GM19240 (cell line): ENCODE measurements around a stretch of chr6.

DNA sequence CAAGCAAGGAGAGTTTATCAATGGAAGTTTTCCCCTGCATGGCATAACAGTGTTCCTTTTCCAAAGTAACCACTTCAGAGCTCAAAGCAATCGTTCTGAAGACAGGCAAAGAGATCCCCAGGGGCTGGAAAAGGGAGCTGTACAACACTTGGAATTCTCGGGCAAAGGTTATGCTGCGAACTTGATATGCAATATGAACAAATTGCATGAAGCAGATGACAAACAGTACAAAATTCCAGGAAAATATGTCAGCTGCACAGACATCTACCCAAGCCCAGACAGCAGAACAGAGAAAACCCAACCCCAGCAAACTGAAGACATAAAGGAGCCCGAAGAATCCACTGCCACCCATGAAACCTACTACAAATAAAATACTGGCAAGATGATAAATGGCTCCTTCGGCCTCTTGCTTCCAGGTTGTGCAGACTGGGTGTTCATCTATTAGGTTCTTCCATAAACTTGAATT lies 18.3 kb downstream of the POPDC3 start:
- RRBS = no CpG with 5 or more reads among the region's 5 CpGs

GRCh38 chr6:105453398-105453737 lies 50.5 kb upstream of the PREP start:
- RRBS = no CpG with 5 or more reads among the region's 7 CpGs

DNA sequence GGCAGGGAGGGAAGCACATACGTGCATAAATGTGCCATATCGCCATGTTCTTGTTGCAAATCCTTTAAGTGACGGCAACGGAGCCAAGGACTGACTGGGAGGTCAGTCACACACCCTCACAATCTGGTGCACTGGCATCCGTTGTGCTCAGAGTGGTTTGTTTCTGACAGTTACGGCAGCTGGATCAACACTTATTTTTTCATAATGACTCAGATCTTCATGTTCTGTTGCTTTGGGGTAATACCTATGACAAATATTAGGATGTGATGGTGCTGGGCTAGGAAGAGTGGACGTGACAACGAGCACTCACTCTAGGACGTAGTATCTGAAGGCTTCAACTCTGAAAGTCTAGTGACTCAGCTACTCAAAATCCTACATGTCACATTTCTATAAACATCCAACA lies 56.2 kb upstream of the PREP start:
- RRBS = no CpG with 5 or more reads among the region's 9 CpGs

DNA sequence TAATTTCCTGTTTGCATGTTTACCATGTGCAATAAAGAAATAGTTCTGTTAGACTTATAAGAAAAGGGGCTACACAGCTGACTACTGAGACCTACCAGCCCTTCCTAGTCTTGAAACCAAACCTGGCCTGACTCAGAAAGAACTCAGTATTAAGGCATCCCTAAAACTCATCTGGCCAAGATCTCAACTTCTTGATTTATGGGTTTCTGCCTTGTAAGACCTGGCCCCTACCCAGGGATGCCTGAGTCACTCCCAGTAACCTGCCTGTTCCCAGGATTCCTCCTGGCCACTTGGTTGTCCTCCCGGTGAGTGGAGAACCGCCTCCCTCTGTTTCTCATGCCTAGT lies 189.4 kb upstream of the PREP start:
- RRBS = no CpG with 5 or more reads among the region's 2 CpGs

GRCh38 chr6:105601361-105602014 lies 198.6 kb upstream of the PREP start:
- RRBS = no CpG with 5 or more reads among the region's 6 CpGs

- RRBS = no CpG with 5 or more reads among the region's 4 CpGs
These were observed 299.6 kb upstream of the PRDM1 start for GRCh38 chr6:105786579-105786942.

DNA sequence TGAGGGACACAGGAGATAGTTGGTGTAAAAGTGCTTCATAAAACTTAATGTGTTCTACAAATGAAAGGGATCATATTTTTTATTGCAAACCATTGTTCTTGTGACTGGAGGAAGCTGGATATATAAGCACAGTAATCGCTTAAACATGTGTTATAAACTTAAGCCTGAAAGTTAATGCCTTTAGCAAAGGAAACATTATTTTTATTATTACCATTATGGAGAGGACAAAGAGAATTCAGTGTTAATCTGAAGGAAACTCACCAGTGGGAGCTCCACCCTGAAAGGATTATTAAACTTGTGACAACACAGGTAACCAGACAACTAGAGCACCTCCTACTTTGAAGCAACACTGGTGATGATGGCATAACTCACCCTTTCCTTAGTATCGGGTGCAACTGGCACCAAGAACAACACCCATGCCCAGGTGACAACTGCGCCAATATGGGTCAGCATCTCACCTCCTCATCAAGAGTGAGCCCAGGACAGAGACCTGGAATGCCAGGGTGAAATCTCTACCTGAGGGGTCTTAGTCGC lies 288.7 kb upstream of the PRDM1 start:
- RRBS = no CpG with 5 or more reads among the region's 4 CpGs

DNA sequence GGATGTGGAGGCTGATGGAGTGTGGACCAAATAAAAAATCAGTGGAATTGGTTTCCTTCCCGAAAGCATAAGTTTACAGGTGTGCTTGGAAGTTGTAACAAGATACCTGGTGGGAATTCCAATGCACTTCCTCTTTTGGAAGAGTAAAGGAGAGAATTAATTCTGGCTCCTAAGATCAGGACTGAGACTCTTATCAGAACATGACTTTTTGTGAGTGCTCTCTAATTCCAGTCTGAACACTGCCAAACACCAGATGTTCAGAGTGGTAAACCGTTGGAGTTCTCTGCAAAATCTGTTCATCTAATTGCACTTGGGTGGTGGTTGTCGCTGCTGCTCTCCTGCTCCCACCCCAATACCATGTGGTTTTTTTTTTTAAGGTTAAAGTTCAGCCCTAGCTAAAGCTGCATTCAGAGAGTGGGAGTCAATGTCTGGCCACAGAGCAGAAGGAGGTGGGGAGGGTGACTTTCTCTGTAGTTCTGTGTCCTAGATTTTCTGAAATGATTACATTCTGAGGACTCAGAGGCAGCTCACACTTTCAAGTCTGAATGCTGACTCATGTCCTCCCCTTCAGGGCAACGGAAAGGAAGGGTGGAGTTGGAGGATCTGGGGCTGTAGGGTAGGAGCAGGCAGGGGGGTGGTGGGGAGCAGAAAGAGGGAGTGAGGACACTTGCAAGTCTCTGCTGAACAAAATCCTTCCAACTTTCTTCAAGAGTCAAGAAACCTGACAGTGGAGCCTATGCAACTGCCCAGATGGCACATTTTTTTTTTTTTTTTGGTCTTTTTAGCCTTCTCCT lies 275.8 kb upstream of the PRDM1 start:
- RRBS = no CpG with 5 or more reads among the region's 4 CpGs

DNA sequence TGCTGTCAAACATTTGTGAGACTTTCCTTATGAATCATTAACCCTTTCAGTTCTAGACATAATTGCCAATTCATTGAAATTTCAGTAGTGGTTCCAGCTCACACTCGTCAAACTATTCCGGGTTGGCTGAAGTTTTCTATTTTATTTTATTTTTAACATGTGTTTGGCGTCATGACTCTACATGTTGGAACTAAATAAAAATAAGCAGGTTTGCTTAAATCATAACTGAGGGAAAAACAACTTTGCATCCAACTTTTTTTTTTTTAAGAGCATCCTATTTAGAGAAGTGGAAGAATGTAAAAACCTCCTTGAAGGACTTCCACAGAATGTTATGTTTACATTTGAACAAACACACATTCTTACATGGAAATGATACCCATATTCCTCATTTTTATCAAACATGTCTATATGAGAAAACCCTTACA lies 609 bp downstream of the PRDM1 start:
- RRBS = no CpG with 5 or more reads among the region's 3 CpGs

- RRBS = no CpG with 5 or more reads among the region's 5 CpGs
These were observed 15.9 kb downstream of the PRDM1 start for GRCh38 chr6:106102043-106102470.

DNA sequence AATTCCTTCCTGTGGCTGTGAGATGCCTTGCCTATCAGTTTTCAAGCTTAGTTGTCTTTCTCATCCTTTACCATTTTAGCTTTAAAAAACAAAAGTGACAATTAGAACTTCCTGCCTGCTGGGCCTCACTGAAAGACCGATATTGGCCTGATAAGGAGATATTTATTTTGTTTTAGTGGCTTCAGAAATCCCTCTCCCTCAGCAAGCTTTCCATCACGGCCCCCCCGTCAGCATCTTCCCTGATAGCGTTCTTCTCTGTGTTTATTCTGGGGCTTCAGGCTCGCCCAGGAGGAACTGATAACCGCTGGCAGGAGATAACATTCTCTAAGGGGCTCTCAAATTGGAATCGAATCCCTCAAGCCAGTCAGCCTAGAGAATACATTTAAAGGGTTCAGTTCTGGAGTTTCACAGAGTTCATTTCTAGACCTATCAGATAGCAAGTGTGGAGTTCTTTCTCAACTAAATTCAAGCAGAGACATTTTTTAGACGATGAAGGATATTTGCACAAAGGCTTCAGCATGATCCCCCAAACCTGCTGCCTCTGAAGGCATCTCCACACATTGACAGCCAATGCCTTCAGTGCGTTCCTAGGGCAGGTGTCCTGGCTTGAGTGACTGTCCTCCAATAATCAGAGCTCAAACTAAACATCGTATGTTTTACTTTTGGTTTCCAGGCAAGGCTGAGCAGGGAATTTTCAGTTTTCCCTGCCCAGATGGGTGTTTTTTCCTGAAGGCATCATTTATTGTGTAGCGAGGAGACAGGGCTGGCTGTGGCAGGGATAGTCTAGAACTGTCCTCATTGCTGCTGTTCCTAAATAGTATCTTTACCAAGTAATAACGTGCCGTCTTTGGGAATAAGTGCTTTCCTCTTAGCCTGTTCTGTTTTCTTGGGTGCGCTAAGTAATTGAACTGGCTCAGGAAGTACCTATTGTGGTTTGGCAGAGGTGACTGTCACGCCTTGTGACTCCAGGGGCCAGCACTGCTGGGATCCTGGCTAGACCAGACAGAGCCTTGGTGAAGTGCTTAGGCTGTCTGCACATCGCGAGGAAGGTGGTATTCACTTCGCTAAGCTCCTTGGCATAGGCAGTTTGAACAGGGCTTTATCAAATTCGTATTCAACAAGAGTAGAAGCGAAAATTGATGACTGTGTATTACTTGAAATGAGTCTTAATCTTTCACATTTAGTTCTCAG lies 17.2 kb downstream of the PRDM1 start:
- RRBS = no CpG with 5 or more reads among the region's 20 CpGs

GRCh38 chr6:106163455-106163777 lies 77.3 kb downstream of the PRDM1 start:
- RRBS = no CpG with 5 or more reads among the region's 3 CpGs

- RRBS = no CpG with 5 or more reads among the region's 14 CpGs
These were observed 81.8 kb downstream of the PRDM1 start for GRCh38 chr6:106167803-106168502.

DNA sequence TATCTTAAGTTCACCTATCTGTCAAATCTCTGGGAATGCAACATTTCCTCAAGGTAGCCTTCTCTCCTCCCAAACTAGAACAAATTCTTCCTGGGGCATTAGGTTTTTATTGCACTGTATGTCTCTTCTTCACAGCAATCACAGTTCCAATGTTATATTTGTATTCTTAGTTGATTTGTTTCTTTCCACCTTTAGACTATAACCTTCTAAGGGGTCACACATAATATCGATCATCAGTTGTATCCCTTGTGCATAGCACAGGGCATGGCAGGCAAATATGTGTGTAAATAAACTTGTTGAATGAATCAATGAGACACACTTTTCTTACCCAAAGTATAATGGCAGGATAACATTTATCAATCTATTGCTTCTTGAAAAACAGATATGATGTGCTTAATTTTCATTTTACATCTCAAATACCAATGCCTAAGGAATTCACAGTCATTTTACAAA lies 81.0 kb downstream of the ATG5 start:
- RRBS = no CpG with 5 or more reads among the region's 1 CpG

DNA sequence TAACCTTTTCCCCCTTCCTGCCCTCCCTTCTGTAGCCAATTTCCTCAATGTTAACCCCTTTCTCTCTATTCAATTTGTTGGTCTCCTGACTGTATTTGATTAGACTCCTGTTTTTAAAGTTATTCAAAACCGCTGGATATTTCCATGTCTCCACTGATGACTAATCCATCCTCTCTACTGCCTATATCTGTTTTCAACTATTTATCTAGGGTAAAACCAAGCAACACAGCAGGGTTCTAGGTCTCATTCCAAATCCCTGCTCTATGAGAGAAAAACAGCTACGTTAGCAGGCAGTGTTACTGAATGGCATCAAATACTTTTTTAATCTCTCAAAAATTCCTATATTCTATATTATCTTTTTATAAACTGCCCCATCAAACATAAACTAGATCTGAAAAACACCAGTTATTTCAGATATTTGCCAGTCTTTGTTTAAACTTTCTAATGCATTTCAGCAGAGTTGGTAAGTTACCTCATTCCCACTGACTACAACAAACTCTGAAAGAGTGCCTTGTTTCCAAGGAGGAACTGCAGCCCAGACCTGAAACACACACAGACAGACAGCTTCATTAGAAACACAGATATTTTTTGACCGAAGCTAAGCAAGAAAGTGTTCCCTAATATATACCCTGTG lies 8.2 kb downstream of the RTN4IP1 start:
- RRBS = no CpG with 5 or more reads among the region's 3 CpGs

- RRBS = no CpG with 5 or more reads among the region's 15 CpGs
These were observed 950 bp downstream of the QRSL1 start for GRCh38 chr6:106630122-106630933.

DNA sequence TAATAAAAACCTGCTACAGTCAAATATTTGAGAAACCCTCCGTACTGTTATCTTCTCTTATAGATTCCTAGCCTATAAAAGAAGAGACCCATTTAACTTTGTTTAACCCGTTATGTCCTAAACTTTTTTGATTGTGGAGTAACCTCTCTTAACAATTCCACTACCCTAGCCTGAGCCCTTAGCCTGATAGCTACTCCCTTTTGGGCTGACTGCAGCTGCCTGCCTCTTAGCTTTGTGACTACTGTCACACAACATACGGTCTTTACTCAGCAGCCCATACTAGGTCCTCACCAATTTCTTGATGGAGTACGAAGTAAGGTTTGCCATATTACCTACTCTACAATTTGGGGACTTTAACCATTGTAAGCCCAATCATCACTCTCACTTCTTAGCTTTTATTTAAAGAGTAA lies 72.7 kb downstream of the QRSL1 start:
- RRBS = no CpG with 5 or more reads among the region's 4 CpGs

DNA sequence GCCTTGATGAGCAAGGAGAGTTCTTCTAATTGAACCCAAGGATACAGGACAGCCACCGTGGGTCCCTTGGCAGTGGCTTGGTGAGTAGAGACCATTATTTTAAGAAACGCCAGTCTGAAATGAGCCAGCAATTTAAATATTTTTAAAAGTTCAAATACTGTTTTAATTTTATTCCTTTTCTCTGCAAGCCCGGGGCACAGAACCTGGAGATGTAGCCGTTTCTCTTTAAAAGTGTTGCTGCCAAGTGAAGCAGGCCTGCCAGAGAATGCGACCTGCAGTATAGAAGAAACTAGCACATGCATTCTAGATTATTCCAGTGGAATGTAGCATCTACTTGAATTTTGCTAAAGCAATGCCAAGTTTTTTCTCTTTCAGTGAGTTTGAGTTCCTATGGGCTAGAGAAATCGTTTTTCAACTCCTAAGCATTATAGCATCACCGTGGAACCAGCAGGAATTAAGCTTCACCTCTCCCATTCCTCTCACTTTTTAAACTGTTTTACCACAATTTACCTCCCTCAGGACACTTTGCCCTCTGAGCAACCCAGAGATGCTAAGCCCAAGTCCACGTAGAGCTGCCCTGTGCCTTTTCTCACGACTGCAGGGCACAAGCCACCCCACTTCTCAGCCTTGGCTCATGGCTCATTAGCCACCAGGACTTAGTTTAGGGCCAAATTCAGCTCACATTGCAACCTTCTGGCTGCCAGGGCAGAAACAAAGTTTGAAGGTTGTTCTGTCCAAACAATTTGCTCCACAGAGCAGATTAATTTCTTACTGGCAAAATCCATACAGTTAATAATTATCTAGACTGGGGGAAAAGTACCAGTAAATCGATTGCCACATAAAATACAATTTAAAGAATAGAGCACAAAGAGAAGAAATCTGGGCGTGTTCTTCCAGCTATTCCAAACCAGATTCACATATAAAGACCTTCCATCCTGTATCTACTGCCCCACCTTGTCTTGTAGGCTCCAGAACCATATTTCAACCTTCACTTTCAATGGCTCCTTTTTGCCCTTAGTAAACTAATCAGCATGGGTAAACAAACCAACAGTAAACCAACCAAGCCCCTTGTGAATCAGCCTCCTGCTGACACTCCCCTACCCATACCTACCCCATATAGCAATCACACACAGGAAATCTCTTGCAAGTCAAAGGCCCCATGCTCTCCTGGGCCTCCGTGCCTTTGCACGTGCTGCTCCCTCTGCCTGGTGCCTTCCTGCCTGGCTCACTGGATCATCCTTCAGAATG lies 101.7 kb downstream of the QRSL1 start:
- RRBS = no CpG with 5 or more reads among the region's 13 CpGs

DNA sequence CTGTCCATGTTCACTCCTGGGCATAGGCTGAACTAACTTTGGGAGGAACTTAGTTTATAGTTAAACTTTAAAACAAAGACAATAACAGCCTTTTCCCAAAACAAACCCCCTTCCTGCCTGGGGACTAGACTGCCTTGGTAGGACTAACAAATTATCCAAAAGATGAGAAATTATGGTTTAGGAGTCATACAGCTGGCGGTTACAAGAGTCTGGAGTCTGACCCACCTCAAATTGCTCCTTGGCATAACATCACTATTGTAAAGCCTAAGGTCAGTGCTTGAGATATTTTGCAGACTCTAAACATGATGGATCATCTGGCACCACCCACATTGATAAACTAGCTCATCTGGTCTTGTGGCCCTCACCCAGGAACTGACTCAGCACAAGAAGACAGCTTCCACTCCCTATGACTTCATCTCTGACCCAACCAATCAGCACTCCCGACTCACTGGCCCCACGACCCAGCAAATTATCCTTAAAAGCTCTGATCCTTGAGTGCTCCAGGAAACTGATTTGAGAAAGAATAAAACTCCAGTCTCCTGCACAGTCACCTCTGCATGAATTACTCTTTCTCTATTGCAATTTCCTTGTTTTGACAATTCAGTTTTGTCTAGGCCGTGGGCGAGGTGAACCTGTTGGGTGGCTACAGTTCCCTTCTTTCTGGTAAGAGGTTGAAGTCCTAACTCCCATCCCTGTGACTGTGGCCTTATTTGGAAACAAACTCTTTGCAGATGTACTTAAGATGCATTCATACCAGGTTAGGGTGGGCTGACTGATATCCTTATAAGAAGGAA lies 115.9 kb downstream of the CD24 start:
- RRBS = no CpG with 5 or more reads among the region's 5 CpGs

- RRBS = no CpG with 5 or more reads among the region's 55 CpGs
These were observed 749 bp downstream of the CD24 start for GRCh38 chr6:106973617-106974343.